AG08470 (cell line): ENCODE results near the genes LMCD1, CIDEC and FANCD2.

GRCh38 chr3:6769663-6770450, 91.1 kb upstream of the GRM7 start:
- RRBS = no CpG with 5 or more reads among the region's 32 CpGs

DNA sequence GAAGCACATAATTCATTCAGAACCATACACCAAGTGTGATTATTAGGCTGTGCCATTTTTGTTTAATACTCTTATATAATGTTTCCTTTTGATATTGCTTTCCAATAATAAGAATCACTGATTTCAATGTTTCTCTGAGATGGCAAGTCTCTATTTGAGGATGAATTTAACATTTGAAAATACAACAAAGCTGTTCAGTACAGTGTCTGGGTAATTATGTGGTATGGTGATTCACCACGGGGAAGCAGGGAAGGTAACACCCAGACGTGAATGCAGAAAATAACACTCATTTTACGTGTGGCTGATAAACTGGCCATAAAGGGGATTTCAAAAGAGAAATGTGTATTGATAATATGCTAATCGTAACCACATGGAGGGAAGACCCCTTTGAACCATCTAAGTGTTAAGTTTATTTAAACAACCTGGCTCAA, 344.6 kb downstream of the GRM7 start:
- RRBS = no CpG with 5 or more reads among the region's 4 CpGs

DNA sequence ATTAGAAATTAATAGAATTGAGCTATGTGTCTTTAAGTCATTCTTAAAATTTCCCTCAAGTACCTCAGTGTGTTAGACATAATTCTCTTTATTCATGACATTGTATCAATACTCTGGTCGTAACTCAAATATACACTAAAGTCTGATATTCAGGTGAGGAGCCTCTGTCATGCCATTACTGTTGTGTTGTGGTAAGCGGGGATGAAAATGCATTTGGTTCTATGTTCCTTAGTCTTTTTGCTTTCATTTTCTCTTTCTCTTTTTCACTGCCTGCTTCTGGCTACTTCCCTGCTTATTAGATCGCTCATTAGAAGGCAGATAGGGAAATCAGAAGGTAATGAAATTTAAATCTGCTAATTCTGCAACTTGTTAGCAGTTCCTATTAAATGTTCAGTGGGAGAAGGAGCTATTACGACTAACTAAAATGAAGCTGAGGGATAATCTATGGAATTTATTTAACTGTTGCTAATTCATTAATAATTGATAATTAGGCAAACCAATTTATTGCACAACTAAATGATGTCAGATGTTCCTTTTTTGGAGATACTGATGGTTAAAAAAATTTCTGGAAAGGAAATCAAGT, 345.1 kb downstream of the GRM7 start:
- RRBS = no CpG with 5 or more reads among the region's 4 CpGs

- RRBS = no CpG with 5 or more reads among the region's 15 CpGs
Measured at GRCh38 chr3:8444223-8444887, 57.3 kb upstream of the LMCD1 start.

DNA sequence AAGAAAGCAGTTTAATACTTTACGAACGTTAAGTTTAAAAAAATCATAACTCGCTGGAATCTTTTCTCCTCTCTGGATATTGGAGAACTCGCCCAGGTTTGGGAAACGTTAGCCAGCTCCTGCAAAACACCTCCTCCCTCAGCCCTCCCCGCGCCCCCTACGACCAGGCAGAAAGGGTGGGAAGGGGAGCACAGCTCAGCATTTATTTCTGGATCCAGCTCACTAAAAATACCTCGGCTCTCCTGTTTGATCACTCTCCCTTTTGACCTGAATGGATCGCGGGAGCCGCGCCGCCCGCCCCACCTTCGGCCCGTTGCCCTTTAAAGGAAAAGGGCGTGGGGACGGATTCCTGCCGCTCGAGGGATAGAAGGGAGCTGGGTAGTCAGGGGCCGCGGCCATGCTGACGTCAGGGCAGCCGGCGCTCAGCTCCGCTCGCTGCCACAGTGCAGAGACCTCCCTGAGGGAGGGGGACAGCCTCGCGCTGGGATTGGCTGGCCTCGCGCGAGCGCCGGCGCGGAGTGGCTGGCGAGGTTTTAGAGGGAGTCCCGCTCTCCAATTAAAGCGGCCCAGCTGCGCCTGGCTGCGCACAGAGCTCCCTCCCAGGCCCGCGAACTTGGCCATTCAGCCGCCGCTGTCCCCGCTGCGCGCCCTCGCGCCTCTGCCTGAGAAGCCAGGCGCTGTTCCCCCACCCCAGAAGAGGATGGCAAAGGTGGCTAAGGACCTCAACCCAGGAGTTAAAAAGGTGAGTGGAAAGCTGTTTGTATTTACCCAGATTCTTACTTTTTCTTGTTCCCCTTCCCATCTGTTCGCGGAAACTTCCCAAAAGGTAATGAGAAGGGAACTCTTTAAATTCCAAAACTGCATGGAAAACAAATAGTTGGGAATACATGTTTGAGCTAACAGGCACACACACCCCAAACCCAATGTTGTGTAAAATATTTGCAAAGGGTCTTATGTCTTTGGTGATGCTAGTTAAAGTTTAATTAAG, at the start of gene LMCD1:
Gene LMCD1 (plus strand): TSS at position 585 of the 988 bp plus-strand sequence.
- RRBS = 0% methylated on average over 11 of the region's 54 CpGs

GRCh38 chr3:8611691-8612157, 32.9 kb downstream of the SSUH2 start:
- RRBS = no CpG with 5 or more reads among the region's 17 CpGs

DNA sequence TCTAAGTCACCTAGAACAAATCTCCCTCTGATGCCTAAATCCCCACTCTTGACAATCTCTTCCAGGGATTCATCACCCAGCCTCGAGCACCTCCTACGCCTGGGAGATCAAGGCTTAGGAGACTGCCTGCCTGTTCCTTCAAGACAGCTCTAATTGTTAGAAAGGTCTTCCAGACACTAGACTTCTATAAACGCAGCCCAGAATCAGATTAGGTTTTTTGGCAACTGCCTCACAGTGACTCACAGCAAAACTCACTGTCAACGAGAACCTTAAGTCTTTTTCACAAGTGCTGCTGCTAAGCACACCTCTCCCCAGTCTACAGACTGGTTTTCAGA, 23.1 kb downstream of the SRGAP3 start:
- RRBS = no CpG with 5 or more reads among the region's 4 CpGs

DNA sequence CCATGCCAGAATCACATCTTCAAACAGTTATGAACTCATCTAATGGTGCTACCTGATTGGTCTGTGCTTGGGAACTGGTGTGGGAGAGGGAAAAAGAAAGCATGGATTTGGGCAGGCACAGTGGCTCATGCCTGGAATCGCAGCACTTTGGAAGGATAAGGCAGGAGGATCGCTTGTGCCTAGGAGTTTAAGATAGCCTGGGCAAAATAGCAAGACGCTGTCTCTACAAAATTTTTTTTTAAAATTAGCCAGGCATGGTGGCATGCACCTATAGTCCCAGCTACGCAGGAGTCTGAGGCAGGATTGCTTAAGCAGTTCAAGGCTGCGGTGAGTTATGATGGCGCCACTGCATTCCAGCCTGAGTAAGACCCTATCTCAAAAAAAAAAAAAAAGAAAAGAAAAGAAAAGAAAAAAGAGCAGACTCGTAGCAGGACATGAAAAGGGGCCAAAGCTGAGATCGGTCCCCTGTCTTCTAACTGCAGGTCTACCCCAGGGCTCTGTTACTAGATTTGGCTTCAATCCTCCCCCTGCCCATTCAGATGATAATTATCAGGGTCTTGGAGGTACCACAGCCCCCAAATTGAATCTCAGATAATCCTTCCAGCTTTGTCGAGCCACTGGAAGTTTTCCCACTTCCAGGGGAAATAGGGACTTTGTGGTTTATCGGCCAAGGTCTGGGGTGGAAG, 18.8 kb downstream of the SRGAP3 start:
- RRBS = no CpG with 5 or more reads among the region's 10 CpGs

DNA sequence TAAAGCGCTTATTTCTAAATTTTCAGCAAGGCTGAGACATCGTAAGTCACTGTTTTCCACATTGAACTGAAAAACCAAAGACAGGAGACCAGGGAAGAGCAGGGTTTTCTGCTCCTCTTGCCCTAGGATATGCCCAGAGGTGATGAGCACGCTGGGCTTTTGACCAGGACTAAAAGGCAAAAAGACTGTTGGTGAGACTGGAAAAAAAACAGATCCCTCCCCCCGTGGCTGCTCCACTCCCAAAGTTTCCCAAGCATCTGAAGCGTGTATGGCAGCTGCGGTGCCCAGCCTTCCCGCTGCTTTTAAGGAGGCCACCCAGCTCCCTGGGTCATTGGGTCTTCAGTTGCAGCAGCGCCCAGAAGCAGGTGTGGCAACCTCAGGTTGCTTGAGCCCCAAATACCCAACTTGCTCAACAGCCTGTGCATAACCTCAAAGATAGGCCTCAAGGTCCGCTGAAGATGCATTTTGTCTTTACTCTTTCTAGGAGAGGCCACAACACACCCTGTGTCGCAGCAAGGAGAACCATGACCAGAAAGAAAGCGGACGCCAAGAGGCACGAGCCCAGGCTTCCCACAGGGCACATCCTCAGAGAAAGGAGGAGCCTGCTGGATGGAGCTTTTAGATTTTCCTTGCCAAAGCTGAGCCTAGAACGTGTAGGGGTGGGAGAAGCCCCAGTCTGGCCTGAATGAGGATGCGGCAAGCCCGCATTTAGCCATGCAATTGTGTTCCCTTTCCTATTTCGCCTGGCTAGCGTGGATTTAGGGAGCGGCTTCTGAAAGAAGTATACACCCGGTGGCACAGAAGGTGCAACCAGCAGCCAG, 2.0 kb downstream of the SRGAP3 start:
- RRBS = 7% methylated on average over 1 of the region's 20 CpGs

DNA sequence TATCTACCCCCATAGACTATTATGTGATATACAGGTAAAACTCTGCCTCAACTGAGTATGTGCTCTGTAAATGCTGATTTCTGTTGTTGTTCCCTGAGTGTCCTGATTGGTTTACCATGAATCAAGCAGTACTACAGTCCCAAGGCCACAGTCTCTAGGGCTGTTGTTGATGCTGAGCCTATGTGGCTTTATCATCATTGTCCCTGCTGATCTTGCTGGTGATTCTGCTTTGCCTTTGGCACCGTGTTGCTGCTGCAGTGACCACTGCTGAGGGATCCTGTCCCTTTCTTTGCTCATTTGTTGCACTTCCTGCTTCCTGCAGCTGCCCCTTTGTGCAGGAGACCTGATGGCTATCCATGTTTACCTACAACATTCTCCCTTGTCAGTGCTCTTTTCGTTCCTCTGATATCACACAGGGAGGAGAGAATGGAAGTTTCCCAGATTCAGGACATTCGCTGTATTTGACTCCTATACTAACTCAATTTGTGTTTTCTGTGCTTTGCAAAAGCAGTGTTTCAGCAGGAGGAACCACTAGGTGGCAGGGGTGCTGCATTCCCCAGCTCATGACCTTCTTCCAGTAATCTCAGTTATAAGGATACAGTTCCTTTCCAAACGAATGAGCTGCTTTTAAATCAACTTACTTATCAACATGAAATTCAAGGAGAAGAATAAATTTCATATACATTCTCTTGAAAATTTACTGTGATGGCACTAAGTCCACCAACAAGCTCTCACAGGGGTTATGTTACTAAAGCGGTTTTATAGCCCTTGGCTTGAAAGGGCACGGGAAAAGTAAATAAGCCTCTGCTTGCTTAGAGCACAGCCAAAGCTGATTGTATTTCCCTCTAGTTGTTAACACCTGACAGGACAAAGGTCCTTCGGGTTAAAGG, 9.8 kb upstream of the THUMPD3 start:
- RRBS = no CpG with 5 or more reads among the region's 7 CpGs

- RRBS = no CpG with 5 or more reads among the region's 1 CpG
Measured at GRCh38 chr3:9440749-9441163, 43.3 kb downstream of the SETD5 start.

- RRBS = no CpG with 5 or more reads among the region's 2 CpGs
Measured at GRCh38 chr3:9466991-9467356, 69.6 kb downstream of the SETD5 start.

DNA sequence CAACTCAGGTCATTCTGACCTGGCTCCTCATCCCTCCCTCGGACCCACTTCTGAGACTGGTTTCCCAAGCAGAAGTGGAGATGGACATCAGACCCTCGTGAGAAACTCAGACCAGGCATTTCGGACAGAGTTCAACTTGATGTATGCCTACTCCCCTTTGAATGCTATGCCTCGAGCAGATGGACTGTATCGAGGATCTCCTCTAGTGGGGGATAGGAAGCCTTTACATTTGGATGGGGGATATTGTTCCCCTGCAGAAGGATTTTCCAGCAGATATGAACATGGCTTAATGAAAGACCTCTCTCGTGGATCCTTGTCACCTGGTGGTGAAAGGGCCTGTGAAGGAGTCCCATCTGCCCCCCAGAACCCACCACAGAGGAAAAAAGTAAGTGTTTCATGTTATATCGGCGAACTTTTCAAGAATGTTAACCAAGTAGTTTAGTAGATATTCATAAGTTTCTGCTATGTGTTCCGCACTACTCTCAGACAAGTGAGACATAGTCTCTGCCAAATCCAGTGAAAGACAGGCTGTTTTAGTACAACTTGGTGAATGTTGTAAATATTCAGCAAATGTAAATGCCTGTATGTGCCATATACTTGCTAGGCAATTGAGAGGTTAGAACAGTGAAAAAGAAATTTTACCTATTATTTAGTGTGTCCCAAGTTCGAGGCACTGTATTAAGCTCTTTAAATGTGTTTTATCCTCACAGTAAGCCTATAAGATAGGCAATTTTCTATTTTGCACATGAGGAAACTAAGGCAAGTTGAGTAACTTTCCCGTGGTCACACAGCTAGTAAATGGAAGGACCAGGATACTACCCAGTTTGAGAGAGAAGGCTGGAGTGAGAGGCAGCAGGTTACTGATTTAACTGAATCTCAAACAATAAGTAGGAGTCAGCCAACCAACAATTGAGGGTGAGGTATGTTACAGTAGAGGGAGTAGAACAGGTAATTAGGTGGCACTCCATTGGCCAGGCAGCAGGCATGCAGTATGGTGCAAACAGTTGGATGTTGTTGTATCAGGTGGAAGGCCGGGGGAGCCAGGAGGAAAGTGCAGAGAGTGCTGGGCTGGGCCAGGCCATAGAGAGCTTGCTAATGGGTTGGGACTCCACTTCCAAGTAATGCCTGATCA, 73.5 kb downstream of the SETD5 start:
- RRBS = no CpG with 5 or more reads among the region's 12 CpGs

GRCh38 chr3:9731952-9733197, 840 bp downstream of the BRPF1 start:
- RRBS = 2% methylated on average over 25 of the region's 60 CpGs

DNA sequence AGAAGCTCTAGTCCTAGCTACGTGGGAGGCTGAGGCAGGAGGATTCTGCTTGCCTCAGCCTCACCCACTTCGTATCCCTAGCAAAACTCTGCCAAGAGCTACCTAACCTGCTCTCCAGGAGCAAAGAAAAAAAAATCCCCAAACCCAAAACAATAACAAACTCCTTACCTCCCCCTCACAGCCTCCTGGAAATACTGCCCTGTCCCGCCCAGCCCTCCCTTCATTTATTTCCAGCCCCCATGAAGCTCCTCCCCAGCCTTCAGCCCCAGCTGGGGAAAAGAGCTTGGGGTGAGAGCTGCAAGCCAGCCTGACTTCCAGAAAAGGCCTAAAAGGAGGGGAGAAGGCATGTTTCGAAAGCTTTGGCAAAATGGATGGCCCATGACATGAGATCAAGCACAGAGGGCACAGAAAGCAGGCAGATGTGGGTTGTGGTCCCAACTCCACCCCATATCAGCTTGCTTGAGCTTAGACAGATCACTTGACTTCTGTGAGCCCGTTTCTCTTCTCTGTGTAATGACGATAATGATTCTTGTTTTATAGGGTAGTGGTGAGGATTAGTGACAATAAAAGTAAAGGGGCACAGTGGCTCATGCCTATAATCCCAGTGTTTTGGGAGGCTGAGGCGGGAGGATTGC, at the start of gene CIDEC:
Gene CIDEC (minus strand): TSS at position 198 of the 635 bp plus-strand sequence.
- RRBS = no CpG with 5 or more reads among the region's 7 CpGs

- RRBS = no CpG with 5 or more reads among the region's 9 CpGs
Measured at GRCh38 chr3:9934182-9934446, 480 bp downstream of the CRELD1 start.

GRCh38 chr3:10015319-10015984, 10.8 kb upstream of the FANCD2 start:
- RRBS = no CpG with 5 or more reads among the region's 14 CpGs

DNA sequence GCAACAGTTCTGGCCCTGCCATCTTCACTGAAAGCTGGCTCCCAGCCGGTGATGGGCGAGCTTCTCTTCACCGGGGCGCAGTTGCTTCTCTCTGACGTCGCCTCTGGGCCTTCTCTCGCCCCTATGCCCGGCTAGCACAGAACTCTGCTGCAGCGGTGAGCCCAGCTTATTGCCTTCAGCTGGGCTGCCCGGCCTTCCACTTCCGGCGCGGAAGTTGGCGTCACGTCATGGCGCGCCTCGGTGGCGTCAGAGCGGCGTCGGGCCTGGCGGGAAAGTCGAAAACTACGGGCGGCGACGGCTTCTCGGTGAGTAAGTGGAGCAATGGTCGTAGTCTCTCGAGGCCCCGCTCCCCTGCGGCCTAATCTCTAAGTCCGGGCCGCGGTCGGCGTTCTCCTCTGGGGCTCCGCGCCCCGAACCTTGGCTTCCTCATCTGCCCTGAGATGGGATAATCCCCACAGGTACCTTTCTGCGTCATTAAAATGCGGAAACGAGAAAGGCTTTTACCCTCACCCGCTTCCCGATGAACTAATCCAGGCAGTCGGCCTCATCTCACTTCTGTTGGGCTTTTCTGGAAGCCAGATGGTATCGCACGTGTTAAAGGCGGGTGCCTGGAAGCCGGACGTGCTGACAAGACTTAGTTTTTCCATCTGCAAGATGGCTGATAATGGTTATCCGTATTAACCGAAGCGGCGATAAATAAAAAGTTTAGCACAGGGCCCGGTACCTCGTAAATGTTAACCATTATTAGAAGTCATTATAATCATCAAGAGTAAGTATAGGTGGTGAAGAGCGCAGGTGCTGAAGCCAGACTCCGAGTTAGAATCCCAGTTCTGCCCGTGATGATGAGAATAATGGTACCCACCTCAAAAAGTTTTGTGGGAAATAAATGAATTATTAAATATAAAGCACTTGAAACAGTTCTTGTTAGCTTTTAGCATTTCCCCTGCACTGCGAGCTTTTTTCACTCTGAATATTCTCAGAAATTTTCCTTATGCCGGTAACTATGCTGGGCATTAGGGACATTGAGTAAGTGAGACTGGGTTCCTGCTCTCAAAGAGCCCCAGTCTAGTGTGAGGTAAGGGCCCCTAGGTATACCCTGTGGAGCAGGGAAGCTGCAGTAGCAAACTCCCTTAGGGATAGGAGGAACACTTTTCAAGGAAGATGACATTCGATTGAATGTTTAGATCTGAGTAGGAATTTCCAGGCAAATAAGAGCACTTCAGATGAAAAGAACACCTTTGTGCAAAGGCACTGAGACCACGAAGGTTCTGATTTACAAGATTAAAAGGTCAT, at the start of gene FANCD2:
Gene FANCD2 (plus strand): TSS at position 269 of the 1,293 bp plus-strand sequence.
- RRBS = 3% methylated on average over 13 of the region's 65 CpGs

- RRBS = no CpG with 5 or more reads among the region's 8 CpGs
Measured at GRCh38 chr3:10155123-10155846, 9.4 kb upstream of the IRAK2 start.

GRCh38 chr3:10309744-10310352, 11.1 kb downstream of the SEC13 start:
- RRBS = no CpG with 5 or more reads among the region's 7 CpGs